Breast epithelium (tissue), 2 donors: ENCODE measurements around a stretch of chr21.

- PRO-cap, result no peak
- RAMPAGE, long total RNA, 2 experiments, result no peak in any of the 2 experiments
Measured at GRCh38 chr21:5123576-5124001, 5397.8 kb upstream of the TPTE start.

DNA sequence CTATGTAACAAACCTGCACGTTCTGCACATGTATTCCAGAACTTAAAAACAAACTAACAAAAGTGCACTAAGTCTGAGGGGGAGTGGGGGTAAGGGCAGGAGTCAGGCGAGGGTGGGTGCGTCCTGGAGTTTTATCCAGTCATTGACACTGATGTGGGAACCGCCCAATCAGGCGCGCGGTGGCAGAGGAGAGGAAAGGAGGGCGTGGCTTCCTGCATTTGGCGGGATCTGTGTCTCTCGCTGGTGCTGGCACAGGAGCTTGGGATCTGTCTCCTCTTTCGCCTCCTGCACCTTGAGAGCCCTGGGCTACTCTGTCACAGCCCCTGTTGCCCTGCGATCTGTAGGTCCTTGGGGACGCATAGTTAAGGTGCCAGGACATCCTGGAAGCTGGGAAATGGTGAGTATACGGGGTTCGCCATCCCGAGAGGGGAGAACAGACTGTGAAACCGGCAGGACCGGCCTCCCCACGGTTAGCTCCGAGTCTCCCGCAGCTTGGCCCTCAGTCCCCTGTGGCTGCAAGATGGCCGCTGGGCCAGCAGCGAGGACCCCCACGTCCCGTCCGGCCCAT, 4203.1 kb upstream of the TPTE start:
- PRO-cap, result no peak
- RAMPAGE, long total RNA, 2 experiments, result no peak in any of the 2 experiments

DNA sequence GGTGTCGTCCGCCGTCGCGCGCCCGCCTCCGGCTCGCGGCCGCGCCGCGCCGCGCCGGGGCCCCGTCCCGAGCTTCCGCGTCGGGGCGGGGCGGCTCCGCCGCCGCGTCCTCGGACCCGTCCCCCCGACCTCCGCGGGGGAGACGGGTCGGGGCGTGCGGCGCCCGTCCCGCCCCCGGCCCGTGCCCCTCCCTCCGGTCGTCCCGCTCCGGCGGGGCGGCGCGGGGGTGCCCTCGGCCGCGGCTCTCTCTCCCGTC, 2124.9 kb upstream of the TPTE start:
- PRO-cap, result no peak
- RAMPAGE, long total RNA, 2 experiments, result no peak in any of the 2 experiments

- PRO-cap, result no peak
- RAMPAGE, long total RNA, 2 experiments, result start-site peak on the plus strand in 2 of 2 experiments, at chr21:8397570-8397588 at its widest, 21 to 51 reads per replicate
Measured at GRCh38 chr21:8397384-8397817, 2124.0 kb upstream of the TPTE start.

DNA sequence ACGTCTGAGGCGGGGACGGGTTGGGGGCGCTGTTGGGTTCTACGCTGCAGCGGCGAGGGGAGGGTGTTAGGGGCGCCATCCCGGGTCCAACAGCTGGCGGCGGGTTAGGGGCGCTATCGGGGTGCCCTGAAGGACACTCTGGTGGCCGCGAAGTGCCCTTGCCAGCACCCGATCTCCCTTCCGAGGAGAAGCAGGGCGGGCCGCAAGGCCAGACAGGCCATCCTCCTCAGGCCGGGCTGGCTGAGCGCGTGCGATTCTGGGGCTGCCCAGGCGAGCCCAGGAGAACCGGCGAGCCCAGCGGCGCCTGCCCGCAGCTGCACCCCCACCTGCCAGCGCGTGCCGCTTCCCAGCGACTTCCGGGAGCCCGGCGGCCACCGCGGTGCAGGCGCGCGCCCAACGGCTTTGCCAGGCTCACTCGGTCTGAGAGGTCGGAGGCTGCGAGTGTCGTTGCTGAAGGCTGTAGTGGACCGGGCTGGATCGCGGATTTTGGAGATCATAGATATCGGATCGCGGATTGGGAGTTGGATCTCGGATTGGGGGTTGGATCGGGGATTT, 147.0 kb downstream of the LIPI start:
- PRO-cap, result no peak
- RAMPAGE, long total RNA, 2 experiments, result no peak in any of the 2 experiments

DNA sequence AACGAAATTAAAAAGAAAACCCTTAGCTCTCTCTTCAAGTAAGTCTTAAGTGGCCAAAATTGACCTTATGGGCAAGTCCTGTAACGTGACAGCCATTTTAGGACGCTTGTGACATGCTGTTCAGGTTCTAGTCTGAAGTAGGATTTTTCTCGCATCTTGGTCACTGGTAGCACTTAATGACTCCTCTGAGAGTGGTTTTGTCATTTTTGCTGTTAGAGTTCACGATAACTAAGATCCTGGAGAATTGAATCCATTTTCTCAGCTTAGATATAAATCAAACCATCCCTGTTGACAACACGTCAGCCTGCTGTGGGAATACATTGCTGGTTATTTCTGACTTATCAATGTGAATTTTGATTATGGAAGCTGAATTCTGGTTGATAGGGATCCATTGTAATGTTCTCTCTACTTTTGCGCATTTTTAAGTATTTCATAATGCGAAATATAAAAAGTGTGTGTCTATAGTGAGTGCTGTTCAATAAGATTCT, 1.0 kb upstream of the HSPA13 start:
- PRO-cap, result no peak
- RAMPAGE, long total RNA, 2 experiments, result no peak in any of the 2 experiments

DNA sequence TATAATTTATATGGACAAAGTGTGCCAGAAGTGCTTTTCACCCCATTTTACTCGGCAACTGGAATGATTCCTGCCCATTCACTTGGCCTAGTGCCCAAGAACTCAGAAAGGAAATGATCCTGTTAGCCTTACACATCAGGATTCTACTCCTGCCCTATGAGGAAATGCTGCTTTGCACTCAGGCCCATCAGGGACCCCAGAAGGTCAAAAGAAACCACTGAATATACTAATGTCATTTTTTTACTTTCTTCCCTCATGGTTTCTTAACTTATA, 65.5 kb downstream of the SAMSN1 start:
- PRO-cap, result no peak
- RAMPAGE, long total RNA, 2 experiments, result no peak in any of the 2 experiments

- PRO-cap, result no peak
- RAMPAGE, long total RNA, 2 experiments, result no peak in any of the 2 experiments
Measured at GRCh38 chr21:14687215-14687659, 141.1 kb upstream of the SAMSN1 start.

DNA sequence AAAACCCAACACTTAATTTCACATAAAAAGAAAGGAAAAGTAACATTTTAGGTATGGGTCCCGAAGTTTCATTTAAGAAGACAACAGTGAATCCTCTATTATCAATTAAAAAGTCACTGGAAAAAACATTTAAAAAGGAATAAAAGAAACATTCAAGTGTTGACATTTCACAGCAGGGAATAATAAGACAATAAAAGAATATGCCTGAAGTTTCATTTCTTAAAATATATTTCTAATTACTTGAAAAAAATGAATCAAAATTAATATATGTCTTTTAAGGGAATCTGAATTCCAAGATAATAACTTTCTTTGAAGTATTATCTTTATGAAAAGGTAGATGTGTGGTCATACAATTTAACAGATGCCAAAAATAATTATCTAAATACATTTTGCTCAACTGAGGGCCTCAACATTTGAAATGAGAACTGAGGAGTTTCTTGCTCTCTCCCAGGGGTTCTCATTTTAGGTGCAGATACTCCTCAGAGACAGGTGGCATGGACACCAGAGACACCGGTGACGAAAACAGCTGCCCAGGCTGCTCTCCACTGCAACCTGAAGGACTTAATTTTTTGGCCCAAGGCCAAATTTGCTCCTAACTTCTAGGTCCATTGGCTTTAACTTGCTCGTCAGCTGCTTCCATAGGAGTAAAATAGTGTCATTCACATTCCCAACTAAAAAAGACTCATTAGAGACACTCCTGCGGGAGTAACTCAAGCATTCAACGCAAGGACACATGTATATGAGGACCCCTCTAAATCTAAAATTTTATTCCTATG, 87.1 kb downstream of the NRIP1 start:
- PRO-cap, result no peak
- RAMPAGE, long total RNA, 2 experiments, result no peak in any of the 2 experiments

GRCh38 chr21:15195215-15195555, 130.4 kb upstream of the NRIP1 start:
- PRO-cap, result no peak
- RAMPAGE, long total RNA, 2 experiments, result no peak in any of the 2 experiments

DNA sequence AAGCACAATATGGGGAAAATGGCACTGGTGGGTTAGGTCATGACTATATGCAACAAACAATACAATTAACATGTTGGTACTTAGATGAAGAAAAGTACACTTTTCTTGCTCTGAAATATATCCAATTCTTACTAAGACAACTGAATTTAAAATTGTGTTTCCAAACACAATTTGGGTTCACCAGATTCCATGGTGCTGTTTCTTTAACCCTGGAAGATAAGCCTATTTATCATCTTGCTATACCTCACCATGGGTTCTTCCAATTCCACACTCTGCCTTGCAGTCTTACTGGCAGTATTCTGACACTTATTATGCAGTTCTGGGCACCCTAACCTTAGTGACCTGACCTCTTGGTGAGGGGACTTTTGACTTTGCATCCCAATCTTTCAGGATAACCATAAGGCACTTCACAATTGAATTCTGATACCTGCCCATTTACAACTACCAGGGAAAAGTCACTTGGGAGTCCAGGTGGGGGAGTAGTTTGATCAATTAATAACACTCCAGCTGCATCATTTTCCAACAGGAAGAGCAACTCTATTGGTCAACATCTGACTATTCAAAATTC, 177.1 kb upstream of the NRIP1 start:
- PRO-cap, result no peak
- RAMPAGE, long total RNA, 2 experiments, result no peak in any of the 2 experiments

GRCh38 chr21:15833242-15833856, 103.6 kb downstream of the USP25 start:
- PRO-cap, result no peak
- RAMPAGE, long total RNA, 2 experiments, result no peak in any of the 2 experiments

GRCh38 chr21:16084790-16085440, 355.1 kb downstream of the USP25 start:
- PRO-cap, result no peak
- RAMPAGE, long total RNA, 2 experiments, result no peak in any of the 2 experiments

GRCh38 chr21:16194814-16195324, 465.1 kb downstream of the USP25 start:
- PRO-cap, result no peak
- RAMPAGE, long total RNA, 2 experiments, result no peak in any of the 2 experiments

DNA sequence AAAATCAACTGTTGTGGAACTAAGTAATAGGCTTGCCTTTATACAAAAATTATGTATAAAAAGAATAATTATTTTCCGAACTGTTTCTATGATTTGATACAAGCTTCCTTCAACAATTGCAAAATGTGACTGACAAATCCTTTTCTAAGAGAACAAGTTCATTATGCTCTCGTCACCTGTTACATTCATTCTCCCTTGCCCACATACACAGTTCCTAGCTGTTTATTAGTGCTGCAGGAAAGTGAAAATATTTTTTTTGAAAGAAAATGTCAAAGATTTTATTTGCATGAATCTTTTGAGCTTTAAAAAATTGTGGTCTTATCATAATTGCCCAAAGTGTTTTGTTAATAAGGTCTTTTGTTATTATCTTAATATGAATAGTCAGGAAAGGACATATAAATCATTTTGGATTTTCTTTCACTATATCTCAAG, 466.3 kb downstream of the USP25 start:
- PRO-cap, result no peak
- RAMPAGE, long total RNA, 2 experiments, result no peak in any of the 2 experiments

GRCh38 chr21:16579742-16579941, 849.9 kb downstream of the USP25 start:
- PRO-cap, result no peak
- RAMPAGE, long total RNA, 2 experiments, result no peak in any of the 2 experiments

DNA sequence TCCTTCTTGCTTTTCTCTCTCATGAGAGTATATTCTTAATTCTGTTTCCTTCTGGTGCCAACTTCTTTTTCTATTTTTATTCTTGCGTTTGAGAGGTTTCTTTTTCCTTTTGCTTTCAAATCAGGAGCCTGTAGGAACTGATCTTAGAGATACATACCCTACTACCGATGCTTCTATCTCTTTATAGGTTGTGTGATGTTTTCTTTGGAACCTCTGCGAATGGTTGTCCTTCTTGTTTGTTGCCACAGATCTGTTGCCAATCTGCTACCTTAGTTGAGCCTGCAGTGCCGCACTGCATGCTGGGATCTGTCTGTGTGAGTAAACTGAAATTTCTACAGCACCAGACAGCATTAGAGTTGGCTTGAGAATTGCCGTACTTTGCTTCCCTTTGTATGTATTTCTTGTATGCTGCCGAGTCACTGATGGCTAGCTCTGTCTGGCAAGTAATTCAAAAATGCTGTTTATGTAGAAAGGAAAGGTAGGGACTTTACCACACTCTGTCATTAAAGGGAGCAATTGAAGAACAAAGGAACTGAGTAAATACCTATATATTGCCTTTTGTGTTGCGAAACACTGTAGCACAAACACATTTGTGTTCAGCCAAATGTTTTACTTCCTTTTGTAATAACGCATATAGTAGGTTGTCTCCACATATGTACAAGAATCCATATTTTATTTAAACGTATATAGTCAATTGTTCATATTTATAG, 857.3 kb downstream of the USP25 start:
- PRO-cap, result no peak
- RAMPAGE, long total RNA, 2 experiments, result no peak in any of the 2 experiments

GRCh38 chr21:16587785-16588874, 858.3 kb downstream of the USP25 start:
- PRO-cap, result bidirectional peak, plus-strand start at chr21:16588704, minus-strand start at chr21:16588592
- RAMPAGE, long total RNA, 2 experiments, result no peak in any of the 2 experiments

DNA sequence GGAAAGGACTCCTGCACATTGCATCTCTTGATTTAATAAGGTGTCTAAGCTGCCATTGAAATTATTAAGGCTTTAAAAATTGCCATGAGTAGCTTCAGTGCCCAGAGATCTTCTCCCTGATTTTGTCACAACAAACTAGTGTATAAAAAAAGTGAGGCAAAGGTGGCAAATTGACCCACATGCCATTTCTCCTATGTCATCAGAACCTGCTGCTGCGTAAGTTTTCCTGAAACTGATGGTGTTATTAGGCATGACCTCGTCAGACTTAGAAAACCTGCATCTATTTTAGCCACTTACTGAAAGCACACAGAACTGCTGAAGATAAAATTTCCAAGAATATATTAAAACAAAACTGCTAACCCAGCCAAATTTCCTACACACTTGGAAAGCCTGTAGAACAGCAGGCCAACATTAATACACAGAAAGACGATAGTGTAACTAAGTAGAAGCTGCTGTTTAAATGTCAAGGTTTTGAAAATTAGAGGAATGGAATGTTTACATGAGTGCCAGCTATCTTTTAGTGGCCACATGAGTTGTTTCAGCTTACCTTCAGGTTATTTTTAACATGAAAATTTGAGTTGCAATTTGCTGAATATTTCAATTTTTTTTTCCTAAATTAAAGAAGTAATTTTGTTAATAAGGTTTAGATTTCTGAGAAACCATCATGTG, 674.5 kb upstream of the CXADR start:
- PRO-cap, result no peak
- RAMPAGE, long total RNA, 2 experiments, result no peak in any of the 2 experiments

GRCh38 chr21:17451440-17452063, 61.3 kb upstream of the CXADR start:
- PRO-cap, result no peak
- RAMPAGE, long total RNA, 2 experiments, result no peak in any of the 2 experiments